Amniotic epithelial cell (primary cell): ENCODE measurements around the genes SLC2A4 and TMEM256.

DNA sequence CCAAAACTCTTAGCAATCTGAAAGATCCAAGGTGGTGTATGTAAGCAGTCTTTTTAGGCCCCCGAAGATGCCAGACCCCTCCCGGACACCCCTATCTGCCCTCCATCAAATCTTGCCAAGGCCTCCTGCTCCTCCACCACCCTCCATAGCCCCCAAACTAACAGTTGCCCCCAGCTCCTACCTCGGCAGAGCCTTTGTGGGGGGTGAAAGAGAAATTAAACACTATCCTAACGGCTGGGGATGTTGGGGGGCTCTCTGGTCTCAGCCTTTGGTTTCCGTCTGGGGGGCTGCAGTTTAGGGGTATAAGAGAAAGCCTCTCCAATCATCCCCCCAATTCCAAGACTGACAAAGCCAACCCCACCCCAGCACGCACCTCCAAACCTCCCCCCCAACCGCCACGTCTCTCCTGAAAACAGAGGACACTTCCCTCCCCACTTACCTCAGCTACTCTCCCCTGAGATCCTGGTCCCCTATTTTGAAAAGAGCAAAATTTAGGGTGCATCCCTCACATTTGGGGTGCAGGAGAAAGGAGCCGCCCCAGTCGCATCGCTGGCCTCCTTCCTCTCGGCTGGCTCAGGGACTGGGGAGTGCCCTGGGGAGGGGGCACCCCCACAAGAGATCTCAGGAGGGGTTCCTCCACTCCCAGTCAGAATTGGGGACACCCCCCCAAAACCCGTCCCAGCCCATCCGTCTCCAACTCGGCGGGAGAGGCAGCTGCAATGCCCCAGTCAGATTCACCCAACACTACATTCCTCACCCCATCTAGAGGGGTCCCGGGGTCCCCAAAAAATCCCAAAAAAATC, 3.7 kb upstream of the BCL6B start:
- RRBS: no CpG with 5 or more reads among the region's 17 CpGs

DNA sequence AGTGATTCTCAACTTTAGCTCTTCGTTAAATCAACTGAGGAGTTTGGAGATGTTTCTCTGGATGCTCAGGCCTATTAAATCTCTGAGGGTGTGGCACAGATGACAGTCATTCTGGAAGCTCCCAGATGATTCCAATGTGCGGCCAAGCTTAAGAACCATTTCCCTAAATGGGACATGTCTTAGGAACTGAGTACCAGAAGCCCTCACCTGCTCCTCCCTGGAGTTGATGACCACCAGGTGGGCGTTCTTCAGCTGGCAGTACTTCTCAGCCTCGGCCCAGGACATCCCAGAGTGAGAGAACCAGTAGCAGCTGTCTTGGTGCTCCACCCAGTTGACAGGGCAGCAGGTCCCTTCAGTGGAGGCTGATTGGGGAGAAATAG, 4.5 kb downstream of the CLEC10A start:
- RRBS: no CpG with 5 or more reads among the region's 4 CpGs

DNA sequence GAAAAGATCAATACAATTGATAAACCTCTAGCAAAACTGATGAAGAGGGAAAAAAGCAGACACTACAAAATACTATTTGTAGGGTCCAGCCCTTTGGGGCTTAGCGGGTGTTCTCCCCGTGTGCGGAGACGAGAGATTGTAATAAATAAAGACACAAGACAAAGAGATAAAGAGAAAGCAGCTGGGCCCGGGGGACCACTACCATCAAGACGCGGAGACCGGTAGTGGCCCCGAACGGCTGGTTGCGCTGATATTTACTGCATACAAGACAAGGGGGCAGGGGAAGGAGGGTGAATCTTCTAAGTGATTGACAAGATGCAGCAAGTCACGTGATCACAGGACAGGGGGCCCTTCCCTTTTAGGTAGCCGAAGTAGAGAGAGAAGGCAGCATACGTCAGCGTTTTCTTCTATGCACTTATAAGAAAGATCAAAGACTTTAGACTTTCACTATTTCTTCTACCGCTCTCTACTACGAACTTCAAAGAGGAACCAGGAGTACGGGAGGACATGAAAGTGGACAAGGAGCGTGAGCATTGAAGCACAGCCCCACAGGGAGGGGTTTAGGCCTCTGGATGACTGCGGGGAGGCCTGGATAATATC, 11.3 kb upstream of the CLEC10A start:
- RRBS: no CpG with 5 or more reads among the region's 20 CpGs

DNA sequence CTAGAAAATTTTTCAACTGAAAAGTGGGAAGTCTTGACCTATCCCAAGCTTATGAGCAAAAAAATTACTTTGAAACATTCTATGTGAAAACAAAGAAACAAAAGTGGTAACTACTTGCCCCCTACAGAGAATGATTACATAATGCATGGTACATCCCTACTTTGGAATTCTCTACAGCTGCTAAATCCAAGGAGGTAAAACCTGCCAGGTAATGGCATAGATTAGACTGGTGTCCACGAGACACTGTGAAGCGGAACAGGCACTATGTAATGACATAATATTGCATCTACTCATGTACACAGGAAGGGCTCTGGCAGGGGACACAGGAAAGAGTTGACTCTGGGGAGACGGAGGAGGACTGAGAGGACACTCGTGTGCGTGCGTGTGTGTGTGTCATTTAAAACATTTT, 15.7 kb downstream of the ASGR2 start:
- RRBS: no CpG with 5 or more reads among the region's 6 CpGs

- RRBS: no CpG with 5 or more reads among the region's 16 CpGs
Measured at GRCh38 chr17:7120585-7121069, 6.0 kb upstream of the ASGR2 start.

DNA sequence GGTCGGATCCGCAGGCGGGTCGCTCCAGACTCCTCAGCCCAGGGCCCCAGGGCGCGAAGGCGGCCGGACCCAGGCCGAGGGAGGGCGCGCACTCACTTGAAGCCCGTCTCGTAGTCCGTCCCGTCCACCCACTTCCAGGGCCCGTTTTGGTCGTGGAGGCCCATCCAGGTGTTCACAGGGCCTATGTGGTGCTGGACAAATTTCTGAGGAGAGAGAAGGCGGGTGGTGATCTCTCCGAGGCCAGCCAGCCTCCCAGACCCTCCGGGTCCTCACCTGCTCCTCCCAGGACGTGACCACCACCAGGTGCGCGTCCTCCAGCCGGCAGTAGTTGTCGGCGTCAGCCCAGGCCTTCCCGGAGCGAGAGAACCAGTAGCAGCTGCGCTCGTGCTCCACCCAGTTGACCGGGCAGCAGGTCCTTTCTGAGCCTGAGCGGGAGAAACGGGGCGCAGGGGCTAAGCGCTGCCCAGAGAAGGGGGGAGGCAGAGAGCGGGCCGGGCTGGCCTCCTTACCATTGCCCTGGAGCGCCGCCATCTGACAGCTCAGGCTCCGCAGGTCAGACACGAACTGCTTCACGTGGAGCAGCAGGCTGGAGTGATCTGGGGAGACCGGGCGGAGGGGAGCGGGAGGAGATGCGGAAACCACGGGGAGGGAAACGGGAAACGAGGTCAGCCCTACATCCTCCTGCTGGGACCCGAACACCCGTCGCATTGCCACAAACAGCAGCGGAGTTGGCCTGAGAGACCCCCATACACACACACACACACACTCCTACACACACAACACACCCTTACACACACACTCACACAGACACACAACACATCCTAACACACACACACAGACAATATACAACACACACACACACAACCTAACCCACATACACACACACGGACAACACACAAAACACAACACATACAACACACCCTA, 5.0 kb downstream of the ASGR1 start:
- RRBS: 21% methylated on average over 11 of the region's 54 CpGs

DNA sequence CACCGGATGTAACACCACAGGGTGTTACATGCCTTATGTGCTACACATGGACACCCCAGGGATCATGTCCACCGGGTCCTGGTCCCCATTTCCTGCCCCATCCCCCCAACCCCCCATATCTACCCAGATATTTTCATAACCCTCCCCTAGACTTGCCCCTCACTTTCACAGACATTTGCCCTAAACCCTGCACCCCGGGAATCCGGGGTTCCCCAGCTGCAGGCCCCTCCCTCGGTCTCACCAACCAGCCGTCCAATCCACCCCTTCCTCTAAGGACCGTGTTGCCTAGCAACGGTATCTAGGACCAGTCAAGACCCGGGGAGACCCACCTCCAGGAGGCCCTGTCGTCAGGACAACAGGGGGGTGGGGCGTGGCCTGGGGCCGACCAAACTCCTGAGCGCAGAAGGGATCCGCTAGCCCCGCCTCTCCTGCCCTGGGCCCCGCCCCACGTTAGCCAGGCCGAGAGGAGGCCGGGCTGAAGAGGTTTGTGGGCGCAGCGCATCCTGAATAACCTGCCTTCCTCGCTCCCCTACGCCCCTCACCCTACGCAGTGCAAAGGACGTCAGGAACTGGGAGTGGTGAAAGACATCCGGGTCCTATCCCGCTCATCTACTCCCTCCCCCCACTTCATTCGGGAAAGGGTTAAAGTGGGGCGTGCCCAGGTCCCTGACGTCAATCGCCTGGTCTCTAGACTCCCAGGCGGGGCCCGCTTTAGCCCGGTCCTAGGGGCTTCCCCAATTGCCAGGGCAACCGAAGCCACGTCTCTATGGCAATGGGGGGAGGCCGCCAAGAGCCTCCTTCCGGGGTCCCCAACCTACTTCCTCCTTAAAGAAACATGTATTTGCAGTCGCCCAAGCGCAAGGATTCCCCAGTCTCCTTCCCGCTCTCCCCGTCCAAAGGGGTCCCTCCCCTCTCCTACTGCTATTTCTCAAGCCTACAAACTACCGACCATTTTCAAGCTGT, 12.5 kb downstream of the DLG4 start:
- RRBS: 13% methylated on average over 6 of the region's 43 CpGs

DNA sequence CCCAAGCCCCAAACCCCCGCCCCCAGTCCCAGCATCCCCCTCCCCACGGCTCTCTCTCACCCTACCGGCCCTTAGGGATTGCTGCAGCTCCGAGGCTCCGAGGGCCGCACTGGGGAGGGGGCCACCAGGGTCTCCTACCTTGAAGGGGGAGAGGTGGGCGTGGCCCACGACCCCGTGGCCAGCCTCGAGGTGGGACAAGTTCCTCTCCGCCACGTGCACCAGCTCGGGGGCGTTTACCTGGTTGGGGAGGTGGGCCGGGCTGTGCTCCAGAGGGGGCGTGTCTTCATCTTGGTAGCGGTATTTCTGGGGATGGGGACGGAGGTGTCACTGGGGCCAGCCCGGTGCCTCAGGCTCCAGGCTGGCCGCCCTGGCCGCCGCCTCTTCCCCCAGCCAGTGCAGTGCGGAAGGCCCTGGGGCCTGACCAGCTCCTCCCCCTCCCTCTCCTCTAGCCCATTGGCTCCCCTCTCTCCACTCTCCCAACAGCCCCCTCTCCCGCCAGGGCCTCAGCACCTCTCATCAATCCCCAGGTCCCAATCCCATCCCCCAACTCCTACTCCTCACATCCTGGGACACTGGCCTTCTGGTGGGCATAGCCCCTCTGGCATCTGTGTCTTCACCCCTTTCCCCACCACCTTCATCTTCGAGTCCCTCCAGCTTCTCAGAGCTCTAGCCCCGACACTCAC, 9.3 kb downstream of the DLG4 start:
- RRBS: 37% methylated on average over 4 of the region's 26 CpGs

GRCh38 chr17:7214947-7216244, 2.0 kb downstream of the DLG4 start:
- RRBS: no CpG with 5 or more reads among the region's 24 CpGs

GRCh38 chr17:7218122-7218517, 693 bp upstream of the DLG4 start:
- RRBS: no CpG with 5 or more reads among the region's 4 CpGs

DNA sequence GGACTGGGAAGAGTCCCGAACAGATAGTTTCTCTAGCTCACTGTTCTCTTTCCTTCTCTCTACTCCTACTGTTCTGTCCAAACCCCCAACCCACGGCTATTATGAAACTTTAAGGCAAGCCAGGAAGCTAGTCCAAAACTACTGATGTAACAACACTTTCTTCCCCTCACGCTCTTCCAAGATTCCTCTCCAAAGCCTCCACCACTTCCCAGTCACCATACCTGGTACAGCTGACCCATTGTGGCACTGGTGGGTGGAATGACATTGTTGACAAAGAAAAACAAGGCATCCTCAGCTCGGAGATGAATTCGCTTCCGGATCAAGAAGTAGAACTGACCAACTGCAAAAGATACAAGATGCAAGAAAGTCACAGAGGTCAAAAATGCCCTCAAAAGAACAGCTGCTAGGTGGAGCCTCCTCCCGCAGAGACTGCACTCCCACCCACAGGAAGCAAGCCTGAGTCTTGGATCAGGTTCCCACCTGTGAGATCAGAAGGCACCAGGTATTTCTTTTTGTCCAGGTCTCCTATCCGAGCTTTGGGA, 1.1 kb downstream of the GABARAP start:
- RRBS: no CpG with 5 or more reads among the region's 8 CpGs

GRCh38 chr17:7242914-7243632, 824 bp upstream of the GABARAP start:
- RRBS: 2% methylated on average over 17 of the region's 42 CpGs

DNA sequence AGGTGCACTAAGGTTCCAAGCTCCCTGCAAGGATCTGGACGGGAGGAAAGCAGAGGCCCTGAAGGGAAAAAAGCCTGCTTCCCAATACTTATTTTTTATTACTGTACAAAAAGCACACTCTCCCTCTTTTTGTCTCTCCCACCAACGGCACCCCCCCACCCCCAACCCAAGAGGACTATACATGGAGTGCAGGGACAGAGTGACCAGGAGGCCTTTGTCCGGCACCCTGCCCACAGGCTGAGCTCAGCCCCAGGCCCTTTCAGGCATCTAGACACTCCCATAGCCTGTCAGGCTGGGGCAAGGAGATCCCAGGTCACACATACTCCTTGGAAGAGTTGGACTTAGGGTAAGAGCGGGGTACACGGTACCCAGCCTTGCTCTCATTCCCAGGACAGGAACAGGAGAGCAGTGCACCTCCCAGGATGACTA, 2.2 kb downstream of the CLDN7 start:
- RRBS: no CpG with 5 or more reads among the region's 5 CpGs

DNA sequence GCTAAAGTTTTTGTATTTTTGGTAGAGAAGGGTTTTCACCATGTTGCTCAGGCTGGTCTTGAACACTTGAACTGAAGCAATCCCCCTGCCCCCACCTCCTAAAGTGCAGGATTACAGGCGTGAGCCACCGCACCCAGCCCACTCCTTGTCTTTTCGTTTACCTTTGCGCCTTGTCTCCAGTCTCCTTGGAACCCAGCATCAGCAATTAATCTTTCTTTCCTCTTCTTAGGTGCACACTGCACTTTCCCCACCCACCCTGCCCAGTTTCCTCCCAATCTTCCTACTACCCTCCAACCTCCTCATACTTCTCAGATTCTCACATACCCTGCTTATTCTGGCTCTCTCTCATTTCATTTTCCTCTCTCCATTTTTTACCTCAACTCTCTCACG, 1.5 kb upstream of the CLDN7 start:
- RRBS: no CpG with 5 or more reads among the region's 5 CpGs

DNA sequence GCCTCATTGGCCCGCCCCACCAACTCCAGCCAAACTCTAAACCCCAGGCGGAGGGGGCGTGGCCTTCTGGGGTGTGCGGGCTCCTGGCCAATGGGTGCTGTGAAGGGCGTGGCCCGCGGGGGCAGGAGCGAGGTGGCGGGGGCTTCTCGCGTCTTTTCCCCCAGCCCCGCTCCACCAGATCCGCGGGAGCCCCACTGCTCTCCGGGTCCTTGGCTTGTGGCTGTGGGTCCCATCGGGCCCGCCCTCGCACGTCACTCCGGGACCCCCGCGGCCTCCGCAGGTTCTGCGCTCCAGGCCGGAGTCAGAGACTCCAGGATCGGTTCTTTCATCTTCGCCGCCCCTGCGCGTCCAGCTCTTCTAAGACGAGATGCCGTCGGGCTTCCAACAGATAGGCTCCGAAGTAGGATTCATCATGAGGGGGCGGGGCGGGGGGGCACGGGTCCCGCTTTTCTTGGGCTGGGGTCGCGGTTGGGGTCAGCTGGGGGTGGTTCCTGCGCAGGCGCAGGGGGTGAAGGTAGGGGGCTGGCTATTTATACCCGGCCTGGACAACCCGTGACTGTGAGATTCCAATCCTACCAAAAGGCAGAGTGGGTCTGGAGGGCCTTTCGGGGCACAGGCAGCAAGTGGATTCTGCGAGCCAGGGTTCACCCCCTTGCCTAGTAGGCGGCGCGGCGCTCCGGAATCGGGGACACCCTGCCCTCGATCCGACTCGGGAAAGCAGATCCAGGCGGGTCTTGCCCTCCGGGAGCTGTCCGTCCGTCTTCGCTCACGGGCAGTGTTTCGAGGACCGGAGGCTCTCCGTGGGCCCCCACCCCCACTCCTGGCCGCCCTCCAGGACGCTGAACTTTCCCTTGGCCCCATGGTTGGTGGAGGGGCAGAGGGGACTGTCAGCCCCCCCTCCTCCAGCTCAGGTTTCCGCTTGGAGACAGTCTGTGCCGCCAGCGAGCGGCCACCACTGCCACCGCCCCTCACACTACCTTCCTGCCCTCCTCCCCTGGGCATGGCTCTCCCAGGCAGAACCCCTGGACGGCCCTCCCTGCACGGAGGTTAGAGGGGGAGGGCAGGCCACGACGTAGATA, at the start of gene SLC2A4:
Gene SLC2A4, plus strand, starts transcription at position 151 of the 1,079 bp plus-strand sequence.
- RRBS: 4% methylated on average over 24 of the region's 75 CpGs

DNA sequence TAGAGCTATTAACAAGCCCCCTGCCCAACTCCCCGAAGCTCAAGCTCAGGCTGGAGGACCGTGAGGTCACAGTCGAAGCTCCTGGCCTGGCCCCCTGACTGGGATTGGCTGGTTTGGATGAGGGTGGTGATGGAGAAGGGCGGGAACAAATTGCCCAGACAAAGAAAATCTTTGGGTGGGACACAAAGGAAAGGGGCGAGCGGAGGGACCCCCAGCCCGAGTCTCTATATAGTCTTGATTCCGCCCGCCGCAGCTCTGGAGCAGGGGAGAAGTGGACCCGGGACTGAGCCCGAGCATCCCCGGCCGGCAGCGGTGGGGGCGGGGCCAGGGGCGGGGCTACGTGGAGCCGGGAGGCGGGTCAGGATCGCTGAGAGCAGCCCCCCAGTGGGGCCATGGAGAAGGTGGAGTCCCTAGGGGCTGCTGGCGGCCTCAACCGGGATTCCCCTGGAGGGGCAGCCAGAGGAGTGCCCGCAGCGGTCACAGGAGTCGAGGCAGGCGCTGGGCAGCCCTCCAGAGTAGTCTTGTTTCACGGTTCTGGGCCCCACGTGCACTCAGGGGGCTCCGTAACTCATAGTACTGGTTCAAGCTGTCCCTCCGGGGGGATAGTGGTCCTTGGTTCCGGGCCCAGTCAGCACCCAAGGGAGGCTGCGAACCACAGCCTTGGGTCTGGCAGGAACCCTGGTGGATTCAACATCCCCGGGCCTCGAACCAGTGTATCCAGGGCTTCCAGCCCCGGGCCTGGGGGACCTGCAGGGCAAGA, 1.1 kb upstream of the NEURL4 start:
- RRBS: 22% methylated on average over 13 of the region's 36 CpGs

- RRBS: 1% methylated on average over 11 of the region's 16 CpGs
Measured at GRCh38 chr17:7404016-7404200, at the start of gene TMEM256. TSS of gene TMEM256 (minus strand) at chr17:7404097.

DNA sequence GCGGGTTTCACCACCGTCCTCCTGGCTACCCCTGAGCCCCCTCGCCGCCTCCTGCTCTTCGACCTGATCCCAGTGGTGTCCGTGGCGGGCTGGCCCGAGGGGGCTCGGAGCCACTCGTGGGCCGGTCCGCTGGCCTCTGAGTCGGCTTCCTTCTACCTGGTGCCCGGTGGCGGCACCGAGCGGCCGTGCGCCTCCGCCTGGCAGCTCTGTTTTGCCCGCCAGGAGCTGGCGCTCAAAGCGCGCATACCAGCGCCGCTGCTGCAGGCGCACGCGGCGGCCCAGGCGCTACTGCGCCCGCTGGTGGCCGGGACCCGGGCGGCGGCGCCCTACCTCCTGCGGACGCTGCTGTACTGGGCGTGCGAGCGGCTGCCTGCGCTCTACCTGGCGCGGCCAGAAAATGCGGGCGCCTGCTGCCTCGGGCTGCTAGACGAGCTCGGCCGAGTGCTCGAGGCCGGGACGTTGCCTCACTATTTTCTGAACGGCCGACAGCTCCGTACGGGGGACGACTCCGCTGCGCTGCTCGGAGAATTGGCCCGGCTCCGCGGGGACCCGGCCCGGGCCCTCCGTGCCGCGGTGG, 1.7 kb downstream of the TMEM102 start:
- RRBS: 1% methylated on average over 12 of the region's 71 CpGs

- RRBS: no CpG with 5 or more reads among the region's 8 CpGs
Measured at GRCh38 chr17:7458818-7459473, 14.1 kb downstream of the CHRNB1 start.

DNA sequence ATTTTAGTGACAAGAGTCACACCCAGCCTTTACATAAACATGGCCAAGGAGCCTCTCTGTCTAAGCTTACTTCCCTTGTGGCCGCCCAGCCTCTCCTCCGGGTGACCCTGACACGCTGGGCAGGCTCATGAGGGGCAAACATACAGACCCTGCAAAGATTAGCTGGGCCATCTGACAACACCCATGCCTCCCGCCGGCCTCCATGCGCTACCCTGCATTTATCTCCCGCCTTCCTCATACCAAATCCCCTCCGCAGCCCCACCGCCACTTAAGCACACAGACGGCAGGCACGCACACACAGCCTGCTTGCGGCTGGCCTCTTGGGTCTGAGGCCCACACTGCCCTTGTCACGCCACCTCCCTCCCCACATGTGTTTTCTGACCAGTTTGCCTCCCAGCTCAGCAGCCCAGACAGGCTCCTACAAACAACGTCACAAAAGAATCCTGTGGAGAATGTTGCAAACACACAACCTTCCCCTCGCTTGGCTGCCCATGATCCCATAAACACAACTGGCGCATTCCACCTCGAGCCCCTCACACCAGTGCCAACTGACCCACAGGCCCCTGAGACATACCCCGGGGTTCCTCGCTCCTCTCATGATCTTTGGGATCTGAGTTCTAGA, 1.5 kb downstream of the ZBTB4 start:
- RRBS: 14% methylated on average over 2 of the region's 19 CpGs